ENCODE measurements around the genes CCDC91, FAR2 and TMTC1.

- RRBS, 2 experiments = no CpG with 5 or more reads among the region's 2 CpGs
Measured at GRCh38 chr12:27591071-27591416, 67.0 kb downstream of the PPFIBP1 start.

DNA sequence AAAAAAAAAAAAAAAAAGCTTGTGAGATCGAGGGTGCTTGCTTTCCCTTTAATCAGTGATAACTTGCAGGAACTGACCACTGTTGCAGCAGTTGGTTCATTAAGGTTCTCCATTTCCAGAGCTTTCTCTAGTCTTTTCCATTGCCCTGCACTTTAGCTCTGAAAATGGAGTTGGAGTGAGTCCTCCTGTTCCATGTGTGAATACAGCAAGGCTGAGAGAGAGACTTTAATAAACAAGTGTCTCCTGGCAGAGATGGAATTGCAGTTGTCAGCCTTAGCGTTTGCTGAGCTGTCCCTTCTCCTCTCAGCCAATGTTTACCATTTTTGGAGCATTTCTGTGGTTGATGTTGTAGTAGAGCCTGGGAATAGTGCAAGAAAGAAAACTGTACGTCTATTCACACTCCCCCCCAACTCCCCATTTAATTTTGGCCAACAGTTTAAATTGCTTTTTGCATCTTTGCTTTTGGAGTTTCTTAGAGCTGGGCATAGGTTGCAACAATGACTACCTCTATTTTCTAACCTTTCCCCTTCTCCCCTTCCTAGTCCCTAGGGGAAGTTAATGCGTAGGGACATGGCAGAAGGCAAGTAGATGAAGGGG, 7.6 kb upstream of the MANSC4 start:
- RRBS, 2 experiments = no CpG with 5 or more reads among the region's 4 CpGs

DNA sequence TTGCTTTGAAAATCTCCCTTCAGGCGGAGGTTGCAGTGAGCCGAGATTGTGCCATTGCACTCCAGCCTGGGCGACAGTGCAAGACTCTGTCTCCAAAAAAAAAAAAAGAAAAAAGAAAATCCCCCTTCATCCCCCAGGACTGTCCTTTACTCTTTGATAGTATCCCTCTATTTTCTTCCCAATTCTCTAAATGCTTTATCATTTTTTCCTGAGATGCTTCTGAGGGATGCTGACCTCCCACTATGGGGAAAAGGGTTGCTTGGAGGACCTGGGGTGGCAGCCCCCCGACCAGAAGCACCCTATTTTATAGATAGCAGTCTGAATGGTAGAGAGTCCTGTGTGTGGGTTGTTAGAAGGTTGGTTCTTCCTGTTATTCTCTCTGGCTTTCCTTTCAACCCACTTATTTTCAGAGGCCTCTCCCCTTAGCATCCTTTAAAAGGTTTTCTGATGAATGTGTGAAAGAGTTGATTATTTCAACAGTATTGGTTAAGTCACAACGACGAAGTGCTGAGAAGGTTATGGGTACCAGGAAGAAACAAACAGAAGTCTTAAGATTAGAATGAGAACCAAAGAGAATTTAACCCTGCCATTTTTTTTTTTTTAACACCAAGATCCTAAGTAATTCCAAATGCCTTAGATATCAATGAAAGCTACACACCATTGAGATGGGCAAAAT, 20.7 kb upstream of the MANSC4 start:
- RRBS, 2 experiments = no CpG with 5 or more reads among the region's 6 CpGs

- RRBS, 2 experiments = 6% methylated on average over 31 to 34 of the region's 79 CpGs
Measured at GRCh38 chr12:28189978-28191063, at the start of gene CCDC91. TSS of gene CCDC91 (plus strand) at chr12:28190456.

DNA sequence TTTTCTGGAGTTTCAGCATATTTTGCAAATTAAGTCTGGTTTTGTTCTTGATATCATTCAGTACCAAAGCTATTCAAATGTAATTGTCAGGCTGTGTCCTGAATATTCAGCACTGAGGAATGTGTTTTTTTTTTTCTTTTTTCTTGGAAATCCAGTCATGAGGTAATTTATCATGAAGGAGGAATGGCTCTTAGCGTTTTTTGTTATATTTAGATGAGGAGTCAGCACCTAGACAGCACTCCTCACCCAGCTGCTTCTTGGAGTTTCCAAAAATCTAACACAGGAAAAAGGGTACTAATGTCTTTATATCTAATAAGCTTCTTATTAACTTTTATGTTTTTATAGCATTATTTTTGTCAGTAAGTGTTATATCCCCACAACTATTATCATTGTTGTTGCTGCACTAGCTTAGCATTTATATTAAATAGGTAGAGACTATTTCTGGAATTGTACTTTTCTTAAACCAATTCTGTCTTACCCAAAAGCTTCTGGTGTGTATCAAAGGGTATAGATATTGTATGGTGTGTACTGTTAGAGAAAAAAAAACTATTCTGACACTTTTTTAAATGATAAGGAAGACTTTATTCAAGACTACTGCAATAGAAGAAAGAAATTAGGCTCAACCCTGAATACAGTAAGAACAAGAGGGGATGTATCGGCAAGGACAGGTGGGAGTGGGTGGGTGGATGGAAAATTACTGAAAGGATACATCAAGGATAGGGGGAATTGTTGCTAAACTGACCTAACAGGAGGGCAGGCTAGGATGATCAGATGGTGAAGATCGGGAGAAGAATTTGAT, 225.8 kb downstream of the CCDC91 start:
- RRBS, 2 experiments = no CpG with 5 or more reads among the region's 3 CpGs

DNA sequence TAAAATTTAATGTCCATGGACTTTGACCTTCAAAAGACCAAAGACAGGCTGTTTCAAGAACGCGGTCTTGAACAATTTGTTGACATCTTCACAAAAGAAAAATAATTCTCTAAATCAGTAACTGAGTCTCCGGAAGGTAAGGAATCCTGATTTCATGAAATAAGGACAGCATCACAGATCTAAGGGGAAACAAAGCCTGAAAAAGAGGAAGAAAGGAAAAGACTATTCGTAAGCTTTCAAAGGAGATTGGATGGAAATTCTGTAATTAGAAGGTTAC, 107.3 kb upstream of the FAR2 start:
- RRBS, 2 experiments = no CpG with 5 or more reads among the region's 4 CpGs

DNA sequence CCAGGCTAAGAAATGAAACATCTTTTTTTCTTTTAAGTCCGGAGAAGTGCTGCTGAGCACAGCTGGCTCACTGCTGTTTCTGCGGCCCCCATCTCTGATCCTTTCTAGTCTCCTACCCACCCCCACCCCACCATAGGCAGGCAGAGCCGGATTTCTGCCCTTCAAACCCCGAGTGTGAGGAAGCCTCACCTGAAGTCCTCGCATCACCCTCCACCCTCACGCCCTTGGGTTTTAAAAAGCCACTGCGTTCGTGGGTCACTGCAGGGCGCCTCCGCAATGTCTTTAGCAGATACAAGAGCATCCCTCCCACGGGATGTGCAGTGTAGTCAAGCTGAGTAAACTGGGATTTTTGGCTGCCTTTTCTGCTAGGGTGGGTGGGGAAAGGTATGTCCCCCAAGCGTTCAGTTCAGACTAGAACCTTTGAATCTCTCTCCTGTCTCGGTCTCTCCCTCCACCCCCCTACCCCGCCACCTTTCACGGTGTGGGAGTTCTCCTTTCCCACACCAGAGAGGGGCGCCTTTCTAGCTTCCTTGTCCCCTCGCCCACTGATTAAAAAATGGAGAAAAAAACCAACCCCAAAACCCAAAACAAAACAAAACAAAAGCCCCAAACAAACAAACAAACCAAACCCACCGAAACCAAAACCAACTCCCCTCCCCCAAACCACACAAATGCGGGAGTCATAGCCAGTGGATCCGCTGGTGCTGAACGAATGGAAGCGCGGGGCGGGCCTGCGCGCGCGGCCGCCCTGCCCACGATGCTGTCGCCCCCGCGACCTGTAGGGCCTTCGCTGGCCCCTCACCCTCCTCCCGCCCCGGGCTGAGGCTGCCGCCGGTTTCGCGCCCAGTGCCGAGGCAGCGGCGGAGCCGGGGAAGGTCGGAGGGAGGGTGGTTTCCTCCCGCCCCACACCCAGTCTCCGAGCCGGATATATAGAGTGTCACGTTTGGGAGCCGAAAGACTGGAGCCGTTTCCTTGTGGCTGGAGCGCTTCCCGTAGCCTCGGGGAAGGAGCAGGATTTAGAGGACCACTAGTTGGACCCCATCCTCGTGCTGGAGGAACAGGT, at the start of gene FAR2:
Gene FAR2, plus strand, starts transcription at position 932 of the 1,063 bp plus-strand sequence.
- RRBS, 2 experiments = 3 to 7% methylated on average over 7 to 12 of the region's 55 CpGs

DNA sequence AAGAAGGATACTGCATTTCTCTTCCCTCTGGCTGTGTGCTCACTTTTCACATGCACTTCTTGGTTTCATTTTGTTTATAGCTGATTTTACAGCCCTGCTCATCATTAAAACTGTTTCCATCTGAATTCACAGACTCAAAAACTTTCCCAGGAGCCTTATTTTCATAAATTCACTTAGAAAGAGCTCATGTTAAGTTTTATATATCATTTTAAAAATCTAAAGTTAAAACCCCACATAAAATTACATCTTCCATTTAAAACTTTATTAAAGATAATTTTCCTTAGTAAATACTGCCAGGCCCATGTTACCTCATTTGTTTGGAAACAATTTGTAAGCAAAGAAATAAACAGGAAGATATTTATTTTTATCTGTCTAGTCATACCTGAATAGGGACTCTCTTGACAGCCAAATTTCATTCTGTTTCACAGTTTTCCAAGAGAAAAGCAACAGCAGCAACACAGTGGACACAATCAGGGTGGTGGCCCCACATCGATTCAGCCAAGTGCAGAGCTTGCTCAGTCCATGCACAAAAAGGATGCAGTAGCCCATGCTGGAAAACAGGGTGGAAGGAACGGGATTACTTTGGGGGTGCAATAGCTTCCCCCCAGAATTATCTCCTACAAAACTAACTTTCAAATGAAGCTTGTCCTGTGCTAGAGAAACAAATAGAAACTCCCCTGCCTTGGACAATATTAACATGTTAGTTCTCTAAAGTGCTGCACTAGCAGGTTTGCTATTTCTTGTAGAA, 85.7 kb upstream of the OVCH1 start:
- RRBS, 2 experiments = no CpG with 5 or more reads among the region's 2 CpGs

- RRBS, 2 experiments = no CpG with 5 or more reads among the region's 15 CpGs
Measured at GRCh38 chr12:29640433-29641493, 143.0 kb downstream of the TMTC1 start.

- RRBS, 2 experiments = 2 to 3% methylated on average over 31 of the region's 94 CpGs
Measured at GRCh38 chr12:29783525-29784298, at the start of gene TMTC1. TSS of gene TMTC1 (minus strand) at chr12:29783942.

DNA sequence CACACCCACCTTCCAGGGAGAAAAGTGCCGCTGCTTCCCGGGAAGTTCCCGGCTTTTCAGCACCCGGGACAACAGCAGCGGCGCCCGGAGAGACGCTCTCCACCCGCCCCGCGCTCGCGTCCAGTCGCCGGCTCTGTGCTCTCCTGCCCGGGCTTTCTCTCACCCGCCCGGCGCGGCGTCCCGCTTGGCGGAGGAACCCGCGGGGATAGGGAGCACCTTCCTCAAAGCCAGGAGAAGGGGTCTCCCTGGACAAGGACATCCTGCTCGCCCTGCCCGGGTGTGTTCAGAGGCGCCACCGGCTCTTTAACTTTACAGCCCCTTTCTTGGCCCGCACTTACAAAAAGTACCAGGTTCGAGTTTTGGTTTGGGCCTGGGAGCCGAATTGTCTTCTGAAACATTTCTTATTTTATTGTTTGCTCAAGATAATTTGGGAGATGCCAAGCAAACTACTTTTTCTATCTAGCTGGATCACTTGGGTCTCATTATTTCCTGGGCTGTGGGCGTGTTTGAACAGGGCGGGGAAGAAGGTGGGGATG, 625 bp upstream of the TMTC1 start:
- RRBS, 2 experiments = 1% methylated on average over 9 to 17 of the region's 34 CpGs

- RRBS, 2 experiments = no CpG with 5 or more reads among the region's 6 CpGs
Measured at GRCh38 chr12:31369477-31369964, 43.6 kb upstream of the SINHCAF start.

GRCh38 chr12:31832718-31832979, 40.6 kb upstream of the H3-5 start:
- RRBS, 2 experiments = no CpG with 5 or more reads among the region's 1 CpG

DNA sequence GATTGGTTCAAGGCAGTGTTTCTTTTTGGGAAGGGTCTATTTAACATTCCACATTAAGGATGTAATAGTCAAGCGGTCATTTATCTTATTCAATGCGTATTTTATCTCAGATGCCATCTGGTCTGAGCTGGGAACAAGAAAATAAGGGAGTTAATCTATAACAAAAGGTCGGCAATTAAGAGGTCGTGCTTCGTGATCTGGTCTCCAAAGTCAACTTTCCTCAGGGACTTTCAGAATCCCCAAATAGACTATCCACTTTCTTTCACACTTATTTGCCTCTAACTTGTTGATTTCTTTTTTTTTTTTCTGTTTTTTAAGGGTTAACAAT, 573 bp upstream of the RESF1 start:
- RRBS, 2 experiments = no CpG with 5 or more reads among the region's 5 CpGs

- RRBS, 2 experiments = no CpG with 5 or more reads among the region's 8 CpGs
Measured at GRCh38 chr12:31984221-31985182, 25.3 kb downstream of the RESF1 start.

DNA sequence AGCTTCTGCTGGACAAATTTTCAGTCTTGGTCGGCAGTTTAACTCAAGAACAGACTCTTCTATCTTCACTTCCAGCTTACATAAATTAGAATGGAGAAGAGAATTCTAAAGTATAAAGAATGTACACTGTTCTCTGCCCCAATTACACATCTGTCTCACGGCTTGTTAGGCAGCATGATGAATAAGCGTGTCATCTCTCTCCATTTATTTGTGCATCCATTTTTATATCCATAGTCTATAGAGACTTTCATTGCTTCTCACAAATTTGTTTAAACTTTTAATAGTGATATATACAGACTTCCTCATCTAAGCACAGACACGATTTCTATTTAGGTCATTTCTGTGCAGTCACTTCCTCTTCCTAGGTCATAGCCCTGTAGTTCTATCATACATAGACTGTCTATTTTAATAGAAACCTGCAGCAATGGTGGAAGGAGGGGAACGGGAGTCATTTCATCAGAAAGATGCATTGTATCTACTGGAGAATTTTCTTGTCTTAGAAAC, 133.5 kb upstream of the FGD4 start:
- RRBS, 2 experiments = no CpG with 5 or more reads among the region's 5 CpGs

DNA sequence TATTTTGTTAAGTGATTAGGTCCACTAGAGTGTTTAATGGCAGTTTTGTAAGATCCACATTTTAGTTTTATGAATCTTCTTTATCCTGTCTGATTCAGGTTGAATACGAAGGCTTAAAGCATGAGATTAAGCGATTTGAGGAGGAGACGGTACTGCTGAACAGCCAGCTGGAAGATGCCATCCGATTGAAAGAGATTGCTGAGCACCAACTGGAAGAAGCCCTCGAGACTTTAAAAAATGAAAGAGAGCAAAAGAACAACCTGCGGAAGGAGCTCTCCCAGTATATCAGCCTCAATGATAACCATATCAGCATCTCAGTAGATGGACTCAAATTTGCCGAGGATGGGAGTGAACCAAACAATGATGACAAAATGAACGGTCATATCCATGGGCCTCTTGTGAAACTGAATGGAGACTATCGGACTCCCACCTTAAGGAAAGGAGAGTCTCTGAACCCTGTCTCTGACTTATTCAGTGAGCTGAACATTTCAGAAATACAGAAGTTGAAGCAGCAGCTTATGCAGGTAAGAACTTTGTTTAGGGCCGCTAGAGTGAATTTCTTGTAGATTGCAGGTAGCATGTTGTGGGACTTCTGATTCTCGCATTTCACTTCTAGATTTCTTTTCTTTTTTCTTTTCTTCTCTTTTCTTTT, 93.6 kb upstream of the FGD4 start:
- RRBS, 2 experiments = no CpG with 5 or more reads among the region's 11 CpGs

DNA sequence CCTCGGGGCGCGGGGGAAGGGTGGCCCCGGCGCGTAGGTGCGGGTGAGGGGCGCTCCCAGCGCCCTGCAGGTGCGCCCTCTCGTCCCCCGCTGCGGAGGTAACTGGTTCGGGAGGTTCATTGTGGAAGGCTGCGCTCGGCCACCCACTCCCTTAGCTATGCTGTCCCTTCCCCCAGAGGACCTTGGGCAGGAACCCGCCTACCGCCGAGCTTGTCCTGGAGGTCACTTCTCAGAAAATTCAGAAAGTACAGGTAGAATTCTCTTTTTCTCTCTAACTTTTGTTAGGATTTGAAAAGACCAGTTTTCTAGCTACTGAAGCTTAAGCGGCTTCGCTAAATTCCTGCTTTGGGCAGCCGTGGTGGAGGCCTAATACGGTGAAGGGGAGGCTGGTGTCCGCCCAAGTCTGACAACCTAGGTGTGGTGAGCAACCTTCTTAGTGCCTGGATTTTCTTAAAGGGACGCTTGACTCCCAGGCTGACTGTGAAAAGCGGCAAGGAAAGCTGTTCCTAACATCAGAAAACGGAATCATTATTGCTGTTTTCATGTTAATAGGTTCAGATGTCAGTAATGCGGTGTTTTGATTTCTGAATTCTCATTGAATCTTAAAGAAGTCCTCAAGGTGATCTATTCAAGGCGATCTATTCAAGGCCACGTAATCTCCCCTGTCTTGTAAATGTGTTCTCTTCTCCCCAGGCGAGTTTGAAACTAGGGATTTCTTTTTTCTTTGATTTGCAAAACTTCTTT, 781 bp downstream of the FGD4 start:
- RRBS, 2 experiments = no CpG with 5 or more reads among the region's 31 CpGs

DNA sequence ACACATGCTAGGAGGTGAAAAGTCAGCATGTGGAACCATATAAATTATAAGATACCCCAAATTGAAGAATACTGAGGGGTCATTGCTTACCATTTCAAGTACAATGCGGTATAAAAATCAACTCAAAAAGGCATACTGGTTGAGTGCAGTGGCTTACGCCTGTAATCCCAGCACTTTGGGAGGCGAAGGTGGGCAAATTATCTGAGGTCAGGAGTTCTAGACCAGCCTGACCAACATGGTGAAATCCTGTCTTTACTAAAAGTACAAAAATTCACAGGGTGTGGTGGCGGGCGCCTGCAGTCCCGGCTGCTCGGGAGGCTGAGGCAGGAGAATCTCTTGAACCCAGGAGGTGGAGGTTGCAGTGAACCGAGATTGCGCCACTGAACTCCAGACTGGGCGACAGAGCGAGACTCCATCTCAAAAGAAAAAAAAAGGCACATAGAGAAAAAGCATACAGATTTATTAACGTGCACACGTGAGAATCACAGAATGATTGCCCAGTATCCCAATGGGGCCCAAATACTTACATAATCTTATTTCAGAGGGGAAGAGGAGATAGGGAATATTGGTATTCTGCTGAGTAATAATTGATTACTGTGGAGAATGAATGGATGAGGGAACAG, 12.3 kb downstream of the FGD4 start:
- RRBS, 2 experiments = no CpG with 5 or more reads among the region's 13 CpGs

Measured in bronchial epithelial cell (primary cell).